ENCODE results near the gene NELFA.

DNA sequence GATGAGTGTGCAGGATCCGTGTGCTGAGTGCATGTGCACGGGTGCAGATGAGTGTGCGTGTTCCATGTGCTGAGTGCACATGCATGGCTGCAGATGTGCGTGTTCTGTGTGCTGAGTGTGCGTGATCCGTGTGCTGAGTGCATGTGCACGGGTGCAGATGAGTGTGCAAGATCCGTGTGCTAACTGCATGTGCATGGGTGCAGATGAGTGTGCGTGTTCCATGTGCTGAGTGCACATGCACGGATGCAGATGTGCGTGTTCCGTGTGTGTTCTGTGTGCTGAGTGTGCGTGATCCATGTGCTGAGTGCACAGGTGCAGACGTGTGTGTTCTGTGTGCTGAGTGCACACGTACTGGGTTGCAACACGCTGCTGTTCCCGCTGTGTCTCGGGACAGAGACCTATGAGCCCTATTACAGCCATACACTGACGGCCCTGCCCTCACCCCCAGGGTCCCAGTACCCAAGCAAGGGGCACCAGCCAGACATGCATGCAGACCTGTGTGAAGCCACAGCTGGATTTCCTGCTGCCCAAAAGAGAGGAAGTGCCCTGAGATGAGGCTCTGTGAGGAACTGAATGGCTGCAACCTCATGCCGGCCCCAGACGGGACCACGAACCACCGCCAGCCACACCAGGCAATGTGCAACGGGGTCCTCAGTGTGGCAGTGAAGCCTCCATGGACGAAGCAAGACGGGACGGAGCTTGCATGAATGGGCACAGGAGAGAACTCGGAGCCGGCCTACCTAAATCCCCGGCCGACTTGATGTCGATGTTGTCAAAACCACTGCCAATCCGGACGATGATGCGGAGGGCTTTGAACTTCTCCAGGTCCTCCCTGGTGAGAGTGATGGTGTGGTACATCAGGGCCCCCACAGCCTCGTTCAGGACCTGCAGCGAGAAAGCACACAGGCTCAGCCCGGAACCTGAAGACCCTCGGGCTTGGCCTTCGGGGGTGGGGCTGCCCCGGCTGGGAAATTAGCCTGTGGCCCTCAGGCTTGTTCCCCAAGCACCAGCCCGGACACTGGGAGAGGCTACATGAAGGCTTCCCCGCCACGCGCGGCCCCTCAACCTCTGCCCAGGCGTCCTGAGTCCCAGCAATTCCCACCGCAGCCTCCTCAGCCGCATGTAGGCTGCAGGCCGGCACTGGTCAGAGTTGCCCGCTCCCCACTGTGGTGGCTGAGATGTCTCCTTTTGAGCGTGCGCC, 21.1 kb downstream of the CTBP1 start:
- RRBS: 98% methylated on average over 6 of the region's 53 CpGs

GRCh38 chr4:1247267-1247910, 1.5 kb downstream of the CTBP1 start:
- RRBS: 2% methylated on average over 4 of the region's 40 CpGs

GRCh38 chr4:1544818-1545336, 138.6 kb upstream of the NKX1-1 start:
- RRBS: no CpG with 5 or more reads among the region's 20 CpGs

- RRBS: 8% methylated on average over 13 of the region's 20 CpGs
Measured at GRCh38 chr4:1556743-1557047, 127.4 kb downstream of the FAM53A start.

- RRBS: no CpG with 5 or more reads among the region's 9 CpGs
Measured at GRCh38 chr4:1581221-1581659, 102.9 kb downstream of the FAM53A start.

DNA sequence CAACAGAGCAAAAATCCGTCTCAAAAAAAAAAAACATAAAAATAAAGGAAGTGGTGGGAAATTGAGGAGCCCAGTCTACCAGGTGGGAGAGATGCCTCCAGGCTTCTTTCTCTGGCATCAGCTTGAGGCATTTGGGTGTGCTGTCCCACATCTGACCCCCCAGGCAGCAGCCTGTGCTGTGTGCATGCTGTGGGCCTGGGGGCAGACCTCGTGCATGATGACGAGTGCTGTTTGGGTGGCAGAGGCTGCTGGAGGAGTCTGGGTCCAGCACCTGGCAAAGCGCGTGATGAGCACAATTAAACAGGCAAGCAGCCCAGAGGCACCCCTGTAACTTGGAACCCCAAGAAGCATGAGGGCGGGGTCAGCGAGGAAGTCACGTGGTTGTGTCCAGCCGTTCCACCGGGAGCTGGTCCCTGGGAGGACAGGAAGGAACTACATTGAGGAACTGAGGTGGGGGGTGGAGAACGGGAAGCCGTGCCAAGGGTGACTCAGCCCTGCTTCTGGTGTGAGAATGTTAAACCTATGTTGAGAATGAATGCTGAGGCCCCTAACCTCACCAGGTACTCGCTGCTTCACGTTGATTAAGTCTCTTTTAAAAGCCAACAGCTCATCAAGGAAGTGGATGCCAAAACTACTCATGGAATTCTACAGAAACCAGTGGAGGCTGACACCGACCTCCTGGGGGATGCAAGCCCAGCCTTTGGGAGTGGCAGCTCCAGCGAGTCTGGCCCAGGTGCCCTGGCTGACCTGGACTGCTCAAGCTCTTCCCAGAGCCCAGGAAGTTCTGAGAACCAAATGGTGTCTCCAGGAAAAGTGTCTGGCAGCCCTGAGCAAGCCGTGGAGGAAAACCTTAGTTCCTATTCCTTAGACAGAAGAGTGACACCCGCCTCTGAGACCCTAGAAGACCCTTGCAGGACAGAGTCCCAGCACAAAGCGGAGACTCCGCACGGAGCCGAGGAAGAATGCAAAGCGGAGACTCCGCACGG, 6.1 kb downstream of the TACC3 start:
- RRBS: no CpG with 5 or more reads among the region's 25 CpGs

DNA sequence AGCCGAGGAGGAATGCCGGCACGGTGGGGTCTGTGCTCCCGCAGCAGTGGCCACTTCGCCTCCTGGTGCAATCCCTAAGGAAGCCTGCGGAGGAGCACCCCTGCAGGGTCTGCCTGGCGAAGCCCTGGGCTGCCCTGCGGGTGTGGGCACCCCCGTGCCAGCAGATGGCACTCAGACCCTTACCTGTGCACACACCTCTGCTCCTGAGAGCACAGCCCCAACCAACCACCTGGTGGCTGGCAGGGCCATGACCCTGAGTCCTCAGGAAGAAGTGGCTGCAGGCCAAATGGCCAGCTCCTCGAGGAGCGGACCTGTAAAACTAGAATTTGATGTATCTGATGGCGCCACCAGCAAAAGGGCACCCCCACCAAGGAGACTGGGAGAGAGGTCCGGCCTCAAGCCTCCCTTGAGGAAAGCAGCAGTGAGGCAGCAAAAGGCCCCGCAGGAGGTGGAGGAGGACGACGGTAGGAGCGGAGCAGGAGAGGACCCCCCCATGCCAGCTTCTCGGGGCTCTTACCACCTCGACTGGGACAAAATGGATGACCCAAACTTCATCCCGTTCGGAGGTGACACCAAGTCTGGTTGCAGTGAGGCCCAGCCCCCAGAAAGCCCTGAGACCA, 6.9 kb downstream of the TACC3 start:
- RRBS: no CpG with 5 or more reads among the region's 21 CpGs

DNA sequence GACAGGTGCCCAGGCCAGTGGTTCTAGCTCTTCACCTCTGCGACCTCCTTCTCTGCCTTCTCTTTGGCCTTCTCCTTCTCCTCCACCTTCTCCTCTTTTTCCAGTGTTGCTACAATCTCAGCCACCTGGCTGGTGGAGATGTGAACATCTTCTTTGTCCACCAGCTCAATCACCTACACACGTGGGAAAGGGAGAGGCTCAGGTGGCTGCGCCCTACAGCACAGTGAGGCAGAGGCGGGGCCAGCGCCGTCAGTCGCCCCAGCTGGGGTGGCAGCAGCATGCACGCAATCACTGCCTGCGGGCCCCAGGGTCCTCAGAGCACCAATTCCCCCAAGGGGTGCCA, 21.3 kb downstream of the FGFR3 start:
- RRBS: no CpG with 5 or more reads among the region's 9 CpGs

DNA sequence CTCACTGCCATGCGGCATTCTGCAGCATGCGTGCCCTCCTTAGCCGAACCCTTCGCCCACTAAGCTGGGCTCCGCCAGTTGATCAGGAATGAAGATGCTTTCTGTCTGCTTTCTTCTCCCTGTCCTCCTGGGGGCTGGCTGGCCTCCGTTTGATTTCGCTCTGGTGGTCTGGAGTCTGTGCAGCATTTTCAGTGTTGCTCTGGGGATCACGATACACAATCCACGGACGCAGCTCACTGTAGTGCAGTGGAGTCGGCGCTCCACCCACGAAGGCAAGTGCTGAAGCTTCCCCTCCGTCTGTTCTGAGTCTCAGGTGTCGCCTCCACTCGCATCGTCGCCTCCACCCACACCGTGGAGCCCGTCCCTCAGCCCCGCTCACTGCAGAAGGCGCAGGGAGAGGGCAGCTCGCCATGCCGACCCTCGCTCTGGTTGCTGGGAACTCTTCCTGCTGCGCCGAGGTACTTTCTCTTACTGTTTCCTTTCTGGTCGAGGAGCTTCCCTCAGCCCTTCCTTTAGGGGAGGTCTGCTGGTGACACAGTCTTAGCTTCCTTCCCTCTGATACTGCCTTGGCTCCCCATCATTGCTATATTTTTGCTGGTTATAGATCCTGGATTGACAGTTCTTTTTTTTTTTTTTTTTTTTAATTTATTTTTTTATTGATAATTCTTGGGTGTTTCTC, 29.2 kb downstream of the LETM1 start:
- RRBS: no CpG with 5 or more reads among the region's 28 CpGs

DNA sequence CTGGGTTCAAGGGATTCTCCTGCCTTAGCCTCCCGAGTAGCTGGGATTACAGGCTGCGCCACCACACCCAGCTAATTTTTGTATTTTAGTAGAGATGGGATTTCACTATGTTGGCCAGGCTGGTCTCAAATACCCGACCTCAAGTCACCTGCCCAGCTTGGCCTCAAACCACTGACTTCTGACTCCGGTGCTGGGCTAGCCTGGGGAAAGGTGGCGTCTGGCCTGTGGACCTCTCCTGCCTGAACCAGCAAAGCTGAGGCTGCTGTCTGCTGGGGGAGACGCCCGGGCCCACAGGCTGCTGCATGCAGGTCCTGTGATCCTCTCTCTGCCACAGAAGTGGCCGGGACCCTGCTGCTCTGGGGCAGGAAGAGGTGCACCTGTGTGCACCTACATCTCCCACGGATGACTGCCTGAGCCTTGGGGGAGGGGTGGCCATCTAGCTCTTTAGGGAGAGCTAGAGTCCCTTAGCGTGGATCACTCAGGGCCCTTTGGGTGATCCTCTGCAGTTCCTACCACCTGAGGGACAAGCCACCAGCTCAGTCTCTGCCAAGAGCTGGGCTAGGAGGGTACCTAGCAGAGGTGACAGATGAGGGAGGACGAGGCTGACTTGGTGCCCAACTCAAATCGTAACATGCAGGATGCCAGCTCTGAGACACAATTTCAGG, 22.7 kb downstream of the LETM1 start:
- RRBS: 33% methylated on average over 5 of the region's 12 CpGs

GRCh38 chr4:1881644-1882249, 10.6 kb downstream of the NSD2 start:
- RRBS: no CpG with 5 or more reads among the region's 2 CpGs

DNA sequence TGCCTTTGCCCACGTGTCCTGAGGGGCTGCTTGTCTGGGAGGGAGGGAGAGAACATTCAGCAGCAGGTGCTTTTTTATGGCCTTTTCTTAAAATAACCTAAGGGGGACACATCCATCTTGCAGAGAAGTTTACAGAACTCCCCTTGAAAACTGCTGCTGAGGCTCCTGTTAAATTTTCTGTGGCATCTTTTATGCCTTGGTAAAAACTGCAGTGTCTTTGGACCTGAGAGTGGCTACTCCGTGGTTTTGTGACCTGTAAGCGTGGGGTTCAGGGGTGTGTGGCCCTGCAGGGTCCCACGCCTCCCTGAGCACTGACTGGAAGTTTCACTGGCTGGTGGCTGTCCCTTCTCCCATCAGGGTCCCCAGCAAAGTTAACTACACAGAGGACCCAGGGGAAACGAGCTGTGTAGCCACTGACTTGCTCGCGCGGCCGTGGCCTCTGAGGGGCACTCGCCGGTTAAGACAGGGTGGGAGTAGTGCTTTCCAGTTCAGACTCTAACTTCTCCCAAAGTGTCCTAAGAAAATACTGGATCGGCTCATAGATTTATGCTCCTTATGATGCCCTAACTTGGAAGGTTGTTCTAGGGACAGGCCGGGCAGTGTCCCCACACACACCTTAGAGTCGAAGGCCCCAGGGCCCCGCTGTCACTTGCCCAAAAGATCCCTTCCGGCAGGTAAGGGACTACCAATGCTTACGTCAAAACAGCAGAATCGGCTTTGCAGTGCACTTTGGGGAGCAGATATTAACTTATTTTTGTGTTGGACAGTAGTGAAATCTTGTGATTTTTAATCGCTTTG, 28.2 kb downstream of the NELFA start:
- RRBS: 98% methylated on average over 4 of the region's 19 CpGs

DNA sequence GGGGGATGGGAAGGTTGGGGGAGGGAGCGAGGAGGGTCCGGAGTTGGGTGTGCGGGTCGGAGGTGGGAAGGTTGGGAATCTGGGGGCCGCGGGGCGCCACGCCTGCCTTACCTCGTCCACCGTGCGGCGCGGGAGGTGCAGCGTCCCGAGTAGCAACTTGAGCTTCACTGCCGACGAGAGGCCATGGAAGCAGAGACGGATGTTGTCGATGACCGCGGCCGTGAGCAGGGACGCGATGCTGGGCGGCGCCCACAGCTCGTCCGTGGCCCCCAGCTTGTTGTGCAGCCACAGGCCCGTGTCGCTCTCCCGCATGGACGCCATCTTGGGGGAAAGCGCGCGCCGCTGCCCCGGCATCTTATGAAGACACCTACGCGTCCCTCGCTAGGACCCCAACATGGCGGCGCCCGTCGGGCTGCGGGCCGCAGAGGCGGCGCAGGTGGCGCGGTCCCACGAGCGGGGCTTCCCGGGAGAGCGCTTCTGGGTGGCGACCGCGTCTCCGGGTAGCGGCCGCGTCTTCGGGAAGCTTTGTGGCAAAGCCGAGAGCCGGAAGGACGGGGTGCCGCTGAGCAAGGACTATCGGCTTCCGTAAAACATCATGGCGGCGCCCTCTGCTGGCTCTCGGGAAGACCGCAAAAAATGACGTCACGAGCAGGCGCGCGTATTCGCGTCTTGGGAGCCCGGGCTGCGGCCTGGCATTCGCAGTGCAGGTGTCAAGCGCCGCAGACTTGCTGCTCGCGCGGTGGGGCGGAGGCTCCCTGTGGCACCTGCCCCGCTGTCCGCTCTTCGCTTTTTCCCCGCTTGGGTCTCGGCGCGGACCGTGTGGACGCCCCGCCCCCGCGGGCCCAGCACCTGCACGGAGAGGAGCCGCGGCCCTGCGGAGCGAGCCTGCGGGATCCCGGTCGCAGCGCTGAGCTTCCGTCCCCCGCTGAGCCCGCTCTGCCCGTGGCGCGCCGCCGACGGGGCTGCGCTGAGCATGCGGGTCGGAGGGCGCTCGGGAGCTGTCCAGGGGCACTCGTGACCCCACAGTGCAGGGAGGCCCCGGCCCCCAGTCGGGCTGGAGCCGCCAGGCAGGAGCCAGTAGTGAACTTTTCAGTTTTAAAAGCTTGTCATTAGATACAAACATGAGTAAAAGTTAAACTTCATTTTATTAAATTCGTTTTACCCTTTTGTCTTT, at the start of gene NELFA:
TSS of gene NELFA (minus strand) at position 336 of the 1,174 bp plus-strand sequence.
- RRBS: 3% methylated on average over 9 of the region's 128 CpGs

DNA sequence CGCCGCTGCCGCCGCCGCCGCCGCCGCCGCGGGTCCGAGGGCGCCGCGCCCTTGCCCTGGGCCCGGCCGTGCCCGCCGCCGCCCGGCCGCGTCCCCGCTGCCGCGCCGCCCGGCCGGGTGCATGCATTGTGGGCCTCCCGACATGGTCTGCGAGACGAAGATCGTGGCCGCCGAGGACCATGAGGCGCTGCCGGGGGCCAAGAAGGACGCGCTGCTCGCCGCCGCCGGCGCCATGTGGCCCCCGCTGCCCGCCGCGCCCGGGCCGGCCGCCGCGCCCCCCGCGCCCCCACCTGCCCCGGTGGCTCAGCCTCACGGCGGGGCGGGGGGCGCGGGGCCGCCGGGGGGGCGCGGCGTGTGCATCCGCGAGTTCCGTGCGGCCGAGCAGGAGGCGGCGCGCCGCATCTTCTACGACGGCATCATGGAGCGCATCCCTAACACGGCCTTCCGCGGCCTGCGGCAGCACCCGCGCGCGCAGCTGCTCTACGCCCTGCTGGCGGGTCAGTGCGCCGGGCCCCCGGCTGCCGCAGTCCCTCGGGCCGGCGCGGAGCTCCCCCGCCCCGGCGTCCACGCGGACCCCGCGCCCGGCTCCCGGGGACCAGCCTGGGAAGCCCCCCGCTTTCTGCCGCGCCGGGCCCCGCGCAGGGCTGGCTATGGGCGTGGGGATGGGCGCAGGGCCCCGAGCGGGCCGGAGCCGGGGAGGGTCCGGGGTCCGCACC, 422 bp downstream of the NAT8L start:
- RRBS: 2% methylated on average over 29 of the region's 118 CpGs

GRCh38 chr4:2269517-2270066, 7.7 kb upstream of the MXD4 start:
- RRBS: no CpG with 5 or more reads among the region's 15 CpGs

DNA sequence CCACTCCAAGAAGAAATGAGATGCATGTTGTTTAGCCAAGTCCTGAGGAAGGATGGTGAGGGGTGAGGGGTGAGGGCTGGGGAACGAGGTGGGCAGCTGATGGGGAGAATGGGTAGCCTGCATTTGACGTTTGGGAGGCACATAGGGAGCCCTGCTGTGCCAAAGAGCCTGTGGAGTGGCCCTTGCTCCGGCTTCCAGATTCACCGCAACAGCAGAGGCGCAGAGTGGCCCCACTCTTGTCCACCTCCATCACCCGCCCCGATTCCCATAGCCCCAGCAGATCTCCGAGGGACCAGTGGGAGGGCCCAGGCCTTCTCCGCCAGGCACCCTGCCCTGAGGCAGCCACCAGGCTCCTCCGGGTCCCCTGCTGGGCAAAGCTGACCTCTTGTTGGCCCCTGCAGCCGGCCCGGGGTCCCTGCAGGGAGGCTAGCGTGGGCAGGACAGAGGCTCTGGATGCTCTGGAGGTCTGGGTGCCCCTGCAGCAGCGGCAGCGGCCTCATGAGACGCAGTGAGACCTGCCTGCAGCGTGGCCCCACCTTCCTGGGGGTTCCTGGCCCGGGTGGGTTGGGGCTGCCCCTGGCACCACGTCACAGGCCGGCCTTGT, 8.3 kb upstream of the MXD4 start:
- RRBS: 29% methylated on average over 5 of the region's 20 CpGs

DNA sequence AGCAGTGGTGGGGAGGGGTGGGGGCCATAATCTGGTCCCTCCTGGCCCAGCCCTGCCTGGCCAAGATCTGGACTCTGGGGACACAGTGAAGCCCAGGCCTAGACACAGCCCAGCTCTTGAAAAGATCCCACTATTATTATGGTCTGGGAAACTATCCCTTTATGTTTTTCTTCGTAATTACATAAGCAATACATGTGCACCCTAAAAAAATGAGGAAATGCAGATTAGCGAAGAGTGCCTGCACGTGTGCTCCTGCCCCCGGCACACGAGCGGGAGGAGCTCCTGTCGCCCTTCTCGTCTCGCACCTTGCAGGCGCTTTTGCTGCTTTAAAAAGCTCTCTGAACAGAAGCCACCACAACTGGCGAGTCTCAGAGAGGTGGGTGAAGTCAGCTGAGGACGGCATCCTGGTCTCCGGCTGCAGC, 28.9 kb upstream of the MXD4 start:
- RRBS: no CpG with 5 or more reads among the region's 13 CpGs

GRCh38 chr4:2401853-2402720, 16.4 kb downstream of the ZFYVE28 start:
- RRBS: no CpG with 5 or more reads among the region's 34 CpGs

DNA sequence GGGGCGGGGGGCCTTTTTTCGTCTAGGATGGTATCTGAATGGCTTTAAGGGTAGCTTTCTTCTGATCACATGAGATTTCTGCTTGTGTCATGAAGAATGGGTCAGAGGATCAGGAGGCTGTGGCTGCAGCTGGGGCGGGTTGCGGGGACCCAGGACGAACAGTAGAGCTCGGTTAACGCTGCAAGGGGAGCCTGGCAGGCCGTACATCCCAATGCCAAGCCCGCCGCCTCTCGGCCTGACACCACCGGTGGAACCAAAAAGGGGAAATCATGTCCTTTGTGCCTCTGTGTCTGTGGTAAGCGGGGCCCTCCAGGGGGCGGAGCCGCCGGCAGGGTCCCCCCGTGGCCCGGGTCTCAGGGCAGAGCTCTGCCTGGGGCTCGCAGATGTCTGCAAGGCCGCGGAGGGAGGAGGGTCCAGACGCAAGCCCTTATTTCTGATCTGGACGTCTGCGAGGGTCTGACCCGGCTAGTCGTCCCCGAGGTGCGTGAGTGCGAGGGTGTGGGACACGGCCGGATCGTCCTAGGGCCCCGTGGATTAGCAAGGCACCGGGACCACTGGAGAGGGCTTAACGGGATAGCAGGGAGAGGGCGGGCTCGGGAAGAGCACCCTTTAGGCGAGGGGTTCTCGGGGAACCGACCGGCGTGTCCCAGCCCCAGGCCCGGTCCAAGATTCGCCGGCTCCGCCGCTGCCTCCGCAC, 1.1 kb upstream of the FAM193A start:
- RRBS: 2% methylated on average over 24 of the region's 48 CpGs

- RRBS: no CpG with 5 or more reads among the region's 9 CpGs
Measured at GRCh38 chr4:2587154-2587817, 50.8 kb downstream of the FAM193A start.